ENCODE results near the gene OBI1.

- PRO-cap, result no peak
Observed at GRCh38 chr13:76880463-76881548, 5.4 kb downstream of the KCTD12 start.

DNA sequence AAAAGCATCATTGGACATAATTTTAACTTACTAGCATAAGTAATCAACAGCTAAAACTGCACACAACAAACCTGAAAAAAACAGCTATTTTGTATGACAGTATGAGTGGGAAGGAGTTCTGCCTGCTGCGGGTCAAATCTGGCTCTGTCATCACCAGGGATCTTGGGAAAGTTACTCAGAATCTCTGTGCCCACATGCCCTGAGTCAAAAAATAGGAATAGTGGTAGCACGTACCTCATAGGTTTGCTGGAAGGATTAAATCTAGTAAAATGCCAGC, 1.1 kb downstream of the CLN5 start:
- PRO-cap, result no peak

- PRO-cap, result no peak
Observed at GRCh38 chr13:77068492-77068857, 41.5 kb upstream of the FBXL3 start.

DNA sequence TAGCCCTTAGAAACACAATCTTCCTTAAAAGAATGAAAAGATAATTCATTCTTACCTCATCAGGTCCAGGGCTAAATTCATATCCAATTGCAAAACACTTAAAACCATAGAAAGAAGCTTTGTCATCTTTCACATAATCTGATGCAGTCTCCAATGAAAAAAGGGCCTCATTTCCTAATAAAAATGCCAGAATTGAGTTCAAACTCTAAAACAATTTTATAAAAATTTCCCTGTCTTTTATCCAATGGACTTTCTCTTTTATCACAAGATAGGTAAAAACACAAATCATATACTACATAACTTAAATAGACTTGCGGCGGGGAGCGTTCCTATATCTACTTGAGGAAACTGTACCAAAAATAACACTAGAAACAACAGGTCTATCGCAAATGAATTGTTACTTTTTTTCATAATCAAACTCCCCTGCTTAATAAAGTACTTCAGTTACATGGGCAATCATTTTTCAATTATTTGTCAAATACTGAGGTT, 138.3 kb upstream of the FBXL3 start:
- PRO-cap, result no peak

DNA sequence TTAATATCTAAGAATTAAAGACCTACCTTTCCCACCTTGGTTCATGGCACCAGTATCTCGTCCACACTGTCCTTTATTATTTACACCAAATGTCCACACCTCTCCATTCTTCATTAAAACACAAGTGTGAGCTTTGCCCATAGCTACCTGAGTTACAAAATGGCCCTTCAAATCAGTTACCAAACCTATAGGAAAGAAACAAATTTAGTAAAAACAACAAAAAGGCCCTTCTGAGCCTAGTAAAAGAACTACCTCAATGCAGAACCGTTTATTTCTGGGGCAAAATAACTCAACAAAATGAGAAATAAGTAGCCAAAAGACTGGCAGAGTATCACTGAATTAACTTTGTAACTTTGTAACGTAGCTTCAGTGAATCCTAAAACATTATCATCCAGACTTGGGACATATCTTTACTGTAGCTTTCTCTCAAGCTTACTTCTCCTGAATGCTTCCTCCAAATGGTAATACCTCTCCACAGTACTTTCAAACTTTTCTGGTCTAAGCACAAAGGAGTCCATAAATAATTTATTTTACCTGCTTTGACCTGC, 69.2 kb downstream of the MYCBP2 start:
- PRO-cap, result no peak

DNA sequence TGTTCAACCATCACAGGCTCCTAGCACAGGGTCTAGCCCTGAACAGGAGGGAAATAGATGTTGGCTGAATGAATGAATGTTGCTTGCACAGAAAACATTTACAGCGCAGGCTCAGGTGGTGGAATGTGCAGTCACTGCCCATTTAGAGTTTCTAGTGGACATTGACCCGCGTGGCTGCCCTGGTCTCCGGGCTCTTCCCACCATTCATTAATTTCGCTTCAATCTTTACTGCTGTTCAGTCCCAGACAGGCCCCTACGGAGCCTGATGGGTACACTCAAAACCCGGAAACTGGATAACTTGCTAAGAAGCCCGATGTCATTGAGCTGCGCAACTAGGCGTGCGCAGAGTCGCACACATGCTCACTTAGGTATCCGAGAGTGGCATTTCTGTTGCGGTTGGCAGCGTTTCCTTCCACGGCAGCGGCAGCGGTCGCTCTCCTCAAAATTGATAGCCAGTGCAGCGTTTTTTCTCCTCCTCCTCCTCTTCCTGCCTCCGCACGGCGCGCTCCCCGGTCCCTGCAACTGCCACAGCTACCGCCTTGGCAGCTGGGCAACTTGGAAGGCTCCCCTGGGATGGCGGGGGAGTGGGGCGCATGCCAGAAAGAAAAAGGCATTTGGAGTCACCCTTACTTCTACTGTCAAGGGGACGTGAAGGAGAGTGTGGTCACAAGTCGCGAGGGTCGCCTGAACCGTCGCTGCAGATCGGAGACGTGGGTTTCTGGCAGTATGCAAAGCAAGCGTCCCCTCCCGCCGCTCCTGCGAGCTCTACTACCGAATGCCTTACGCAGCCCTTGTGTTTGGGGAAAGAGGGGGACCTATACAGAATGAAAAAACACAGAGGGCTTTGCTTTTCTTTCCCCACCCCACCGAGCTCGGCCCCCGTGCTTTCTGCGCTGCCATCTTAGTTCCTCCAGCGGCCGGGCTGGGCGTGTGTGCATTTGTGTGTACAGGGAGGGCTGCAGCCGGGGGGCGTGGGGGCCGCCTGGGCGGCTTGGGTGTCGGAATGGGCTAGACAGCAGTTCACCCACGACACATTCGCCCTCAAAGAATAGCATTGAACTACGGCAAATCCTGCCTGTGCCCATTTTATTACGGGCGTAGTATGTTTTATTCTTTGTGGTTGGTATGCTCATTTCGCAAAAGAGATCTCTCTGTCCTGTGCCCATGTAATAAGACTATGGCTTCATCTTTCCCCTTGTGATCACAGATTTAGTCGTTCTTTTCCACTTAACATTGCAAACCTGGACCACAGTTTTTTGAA, 2.5 kb upstream of the MYCBP2 start:
- PRO-cap, result unidirectional peak, plus-strand start at position 371 of the sequence; bidirectional peak, plus-strand start at position 974 of the sequence, minus-strand start at position 924 of the sequence

DNA sequence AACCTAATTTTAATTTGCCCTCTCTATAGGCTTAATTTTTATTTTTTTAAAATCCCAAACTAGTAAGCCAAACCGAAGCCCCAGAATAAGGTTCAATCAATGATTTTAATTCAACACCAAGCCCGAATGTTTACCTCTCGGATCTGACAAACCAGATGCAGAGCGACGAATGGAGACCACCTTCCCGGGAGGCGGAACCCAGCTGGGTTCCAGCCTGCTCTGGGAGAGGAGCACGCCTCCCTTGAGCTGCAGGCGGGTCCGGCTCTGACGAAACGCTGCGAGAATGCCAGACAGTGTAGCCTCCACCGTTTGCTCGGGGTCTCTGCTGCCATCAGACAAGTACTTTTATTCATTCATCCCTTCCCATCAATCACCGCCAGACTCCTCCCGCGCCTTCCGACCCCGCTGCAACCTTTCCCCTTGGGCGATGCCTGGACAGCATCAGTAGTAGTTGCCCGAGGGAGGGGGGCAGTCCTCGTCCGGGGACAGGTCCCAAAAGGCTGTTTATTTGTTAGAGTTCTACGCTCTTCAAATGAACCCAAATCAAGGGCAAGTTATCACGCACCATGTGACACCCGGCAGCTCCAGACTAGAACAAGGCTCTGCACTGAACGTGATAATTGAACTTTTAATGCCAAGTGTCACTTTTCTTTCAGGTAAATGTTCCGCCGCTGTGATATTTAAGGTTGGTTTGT, 779 bp upstream of the EDNRB start:
- PRO-cap, result bidirectional peak, plus-strand start at position 271 of the sequence, minus-strand start at position 221 of the sequence

DNA sequence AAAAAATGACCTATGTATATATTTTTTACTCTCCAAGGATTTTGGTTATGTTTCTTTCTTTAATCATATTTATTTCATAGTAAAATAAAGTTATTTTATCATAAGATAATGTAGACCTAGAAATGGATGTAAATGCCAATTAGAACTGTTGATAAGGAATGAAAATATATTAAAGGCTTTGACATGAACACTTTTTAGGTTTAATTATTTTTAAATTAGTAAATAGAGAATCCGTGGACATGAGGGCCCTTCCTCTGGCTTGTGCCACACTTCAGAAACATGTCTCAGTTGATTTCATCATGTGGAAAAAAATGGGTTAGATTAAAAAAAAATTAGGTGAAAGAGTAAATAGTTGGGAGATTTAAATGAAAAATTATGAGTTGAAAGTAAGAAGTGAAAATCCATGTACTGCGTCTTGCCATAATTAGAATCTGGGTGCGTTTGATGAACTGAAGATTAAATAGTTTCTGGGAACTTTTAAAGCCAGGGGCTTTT, 61.7 kb upstream of the EDNRB start:
- PRO-cap, result no peak

- PRO-cap, result bidirectional peak, plus-strand start at chr13:78659224, minus-strand start at chr13:78659169
Observed at GRCh38 chr13:78658970-78659728, at the start of gene OBI1. TSS of gene OBI1 (minus strand) at chr13:78659155.

DNA sequence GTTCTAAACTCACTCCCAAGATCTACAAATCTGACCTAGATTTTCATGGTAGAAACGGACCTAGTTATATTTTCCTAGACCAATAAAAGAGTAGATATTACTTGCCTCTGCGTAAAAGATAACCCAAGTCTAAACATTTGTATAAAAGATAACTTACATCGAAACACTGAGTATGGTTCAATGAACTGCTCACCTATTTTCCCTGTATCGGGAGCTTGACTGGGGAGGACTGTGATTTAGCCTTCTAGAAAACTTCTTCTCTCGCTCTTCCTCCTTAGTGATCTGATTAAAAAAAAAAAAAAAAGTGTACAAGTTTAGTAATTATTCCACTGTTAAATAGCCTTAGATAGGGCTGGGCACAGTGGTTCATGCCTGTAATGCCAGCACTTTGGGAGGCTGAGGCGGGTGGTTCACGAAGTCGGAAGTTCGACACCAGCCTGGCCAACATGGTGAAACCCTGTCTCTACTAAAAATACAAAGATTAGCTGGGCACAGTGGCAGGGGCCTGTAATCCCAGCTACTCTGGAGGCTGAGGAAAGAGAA, 34.3 kb downstream of the RBM26 start:
- PRO-cap, result no peak

- PRO-cap, result no peak
Observed at GRCh38 chr13:79377213-79377738, 28.8 kb downstream of the RBM26 start.

DNA sequence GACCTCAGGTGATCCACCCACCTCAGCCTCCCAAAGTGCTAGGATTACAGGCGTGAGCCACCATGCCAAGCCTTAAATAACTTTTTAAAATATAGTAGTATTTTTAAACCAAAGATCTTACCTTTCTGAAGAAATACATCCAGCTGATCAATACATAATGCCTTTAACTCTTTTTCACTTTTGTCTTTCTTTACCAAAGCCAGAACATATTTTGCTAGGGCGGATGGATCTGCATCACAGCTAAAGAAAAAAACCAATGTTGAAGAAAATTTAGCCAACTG, 27.4 kb downstream of the RBM26 start:
- PRO-cap, result no peak

DNA sequence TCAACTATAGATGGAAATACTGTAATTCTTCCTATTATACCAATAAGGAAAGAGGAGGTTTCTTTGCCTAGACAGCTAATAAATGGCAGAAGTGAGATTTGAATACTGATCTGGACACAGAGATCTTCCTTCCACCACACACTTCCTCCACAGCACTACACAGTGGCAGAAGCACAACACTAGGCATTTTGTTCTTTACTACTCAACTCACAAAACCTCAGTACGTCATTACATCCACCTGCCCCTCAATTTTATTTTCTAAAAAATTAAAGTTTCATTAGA, 4.4 kb downstream of the RBM26 start:
- PRO-cap, result no peak

- PRO-cap, result no peak
Observed at GRCh38 chr13:79402400-79403463, 3.3 kb downstream of the RBM26 start.

GRCh38 chr13:79406602-79407059, 576 bp upstream of the RBM26 start:
- PRO-cap, result no peak

GRCh38 chr13:79484952-79485657, 4.2 kb downstream of the NDFIP2 start:
- PRO-cap, result no peak

DNA sequence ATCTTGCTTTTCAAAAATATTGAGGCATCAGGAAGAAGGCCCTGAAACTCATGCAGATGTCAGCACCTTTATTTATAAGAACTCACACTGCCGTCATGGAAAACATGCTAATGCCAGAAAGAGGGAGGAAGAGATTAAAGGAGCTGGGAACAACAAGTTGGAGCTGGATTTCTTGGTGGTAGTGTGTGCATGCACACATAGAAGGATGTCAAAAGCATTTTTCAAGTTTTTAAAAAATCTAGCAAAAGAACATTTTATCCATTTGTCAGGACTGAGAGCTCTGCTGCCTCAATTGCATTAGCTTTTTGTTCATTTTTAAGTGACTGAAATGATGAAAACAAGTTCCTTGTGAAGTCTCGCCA, 342.5 kb downstream of the SPRY2 start:
- PRO-cap, result no peak

DNA sequence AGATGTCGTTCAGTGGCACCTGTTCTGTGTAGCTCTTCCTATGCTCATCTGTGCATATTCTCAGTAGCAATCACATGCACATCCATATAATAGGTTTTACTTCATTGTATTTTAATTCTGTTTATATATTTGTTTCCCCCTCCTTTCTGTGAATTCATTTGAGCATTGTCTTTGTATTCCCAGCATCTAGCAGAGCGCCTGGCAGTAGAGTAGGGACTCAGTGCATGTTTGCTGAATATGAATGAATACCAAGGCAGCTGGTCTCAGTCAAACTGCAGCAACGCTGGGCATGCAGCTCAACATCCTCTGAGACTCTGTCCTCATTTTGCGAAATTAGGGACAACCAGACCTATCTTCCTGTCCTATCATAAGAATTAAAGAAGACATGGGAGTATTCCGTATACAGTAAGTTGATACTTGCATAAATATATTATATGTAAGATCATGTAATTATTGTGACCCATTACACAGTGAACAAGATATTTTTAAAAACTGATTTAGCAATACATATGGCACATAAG, 330.0 kb downstream of the SPRY2 start:
- PRO-cap, result no peak

DNA sequence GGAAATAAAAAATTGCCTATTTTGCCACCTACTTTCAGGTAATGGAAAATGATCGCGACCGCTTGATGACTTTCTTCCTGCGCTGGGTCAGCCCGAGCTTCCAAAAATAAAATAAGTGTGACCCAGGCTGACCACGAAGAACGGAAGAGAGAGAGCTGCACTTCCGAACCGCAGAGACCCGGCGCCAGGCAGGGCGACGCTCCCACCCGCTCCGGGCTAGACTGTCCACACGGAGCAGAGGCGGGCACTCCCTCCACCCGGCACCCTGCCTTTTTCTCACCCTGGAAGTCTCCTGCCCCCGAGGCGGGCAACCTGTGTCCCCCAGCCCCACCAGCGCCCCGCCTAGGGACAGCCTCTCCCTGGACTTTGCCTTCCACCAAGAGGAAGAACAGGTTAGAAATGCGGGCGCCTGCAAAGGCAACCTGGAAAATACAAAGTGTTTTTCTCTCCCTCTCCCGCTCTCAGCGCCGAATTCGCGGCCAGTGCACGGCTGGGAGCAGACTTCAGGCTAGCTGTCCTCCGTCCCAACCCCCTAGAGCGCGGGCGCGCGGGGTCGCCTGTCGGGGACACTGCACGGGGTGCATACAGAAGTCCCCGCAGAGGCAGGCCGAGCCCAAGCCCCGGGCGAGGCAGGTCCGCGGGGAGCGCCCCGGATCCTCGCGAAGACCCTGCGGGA, 962 bp downstream of the SPRY2 start:
- PRO-cap, result bidirectional peak, plus-strand start at position 173 of the sequence, minus-strand start outside the sequence

GRCh38 chr13:80436489-80436825, 95.5 kb upstream of the SPRY2 start:
- PRO-cap, result no peak

Measured in left cardiac atrium (tissue), 1 donor.